Cytotoxic T cell (primary cell): ENCODE measurements around a stretch of chr5.

- PRO-cap, 2 experiments: no peak in any of the 2 experiments
Observed at GRCh38 chr5:94870681-94871102, 252.2 kb downstream of the SLF1 start.

GRCh38 chr5:95138344-95138868 is 146.5 kb downstream of the MCTP1 start:
- PRO-cap, 2 experiments: no peak in any of the 2 experiments

DNA sequence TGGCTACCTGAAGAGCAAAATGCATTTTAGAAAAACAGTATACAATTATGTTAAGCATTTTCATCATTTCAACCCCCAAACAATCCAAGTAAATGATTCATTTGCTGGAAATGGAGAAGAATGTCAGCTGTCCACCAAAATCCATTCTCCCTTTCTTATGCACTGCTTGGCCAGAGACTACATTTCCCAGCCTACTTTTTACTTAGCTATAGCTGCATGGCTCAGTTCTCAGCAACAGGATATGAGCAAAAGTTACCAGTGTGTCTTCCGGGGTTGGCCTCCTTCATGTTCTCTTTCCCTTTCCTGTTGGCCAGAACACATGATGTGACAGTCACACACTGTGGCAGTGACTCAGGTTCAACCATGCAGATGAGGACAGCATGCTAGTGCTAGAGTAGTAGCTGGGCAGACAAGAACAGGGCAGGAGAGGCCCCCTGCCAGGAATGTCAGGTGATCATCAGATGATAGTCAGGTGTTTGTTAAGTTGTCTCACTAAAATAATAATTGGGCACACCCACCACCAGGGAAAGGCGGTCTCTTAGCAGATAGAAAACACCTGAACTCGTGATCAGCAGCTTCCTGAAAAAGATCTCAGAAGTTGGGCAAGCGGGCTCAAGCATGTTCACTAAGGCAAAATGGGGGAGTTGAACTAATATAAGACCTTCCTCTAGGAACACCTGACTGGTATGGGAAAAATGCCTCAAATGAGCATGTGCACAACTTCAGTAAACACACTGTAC is 12.2 kb downstream of the GPR150 start:
- PRO-cap, 2 experiments: peak in 2 of 2 experiments; most common plus-strand start position 574 of the sequence (in 2)

DNA sequence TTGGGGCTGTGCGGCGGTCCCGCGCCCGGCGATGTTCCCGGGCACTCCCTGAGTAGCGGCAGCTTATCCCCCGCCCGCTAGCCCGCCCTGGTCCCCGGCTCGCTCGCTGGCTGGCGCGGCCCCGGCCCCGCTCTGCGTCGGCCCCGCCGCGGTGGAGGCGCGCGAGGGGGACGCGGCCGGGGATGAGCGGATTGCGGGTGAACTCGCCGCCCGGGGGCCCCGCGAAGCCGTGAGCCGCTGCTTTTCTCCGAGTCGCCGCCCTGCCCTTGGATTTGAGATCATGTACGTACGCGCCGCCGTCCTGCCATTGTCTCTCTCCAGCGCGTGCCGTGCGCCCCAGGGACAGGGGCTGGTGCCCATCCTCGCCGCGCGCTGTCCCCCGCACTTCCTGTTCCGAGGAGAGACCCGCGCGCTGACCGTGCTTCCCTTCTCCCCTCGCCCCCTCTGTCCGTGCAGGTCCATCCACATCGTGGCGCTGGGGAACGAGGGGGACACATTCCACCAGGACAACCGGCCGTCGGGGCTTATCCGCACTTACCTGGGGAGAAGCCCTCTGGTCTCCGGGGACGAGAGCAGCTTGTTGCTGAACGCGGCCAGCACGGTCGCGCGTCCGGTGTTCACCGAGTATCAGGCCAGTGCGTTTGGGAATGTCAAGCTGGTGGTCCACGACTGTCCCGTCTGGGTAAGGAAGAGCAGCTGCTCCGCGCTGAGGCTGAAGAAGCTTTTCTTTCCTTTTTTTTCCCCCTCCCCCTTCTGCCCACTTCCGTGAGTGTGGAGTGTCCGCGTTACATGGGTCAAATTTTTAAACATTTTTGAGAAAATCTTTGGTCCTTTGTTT is 486 bp downstream of the RHOBTB3 start:
- PRO-cap, 2 experiments: no peak in any of the 2 experiments

DNA sequence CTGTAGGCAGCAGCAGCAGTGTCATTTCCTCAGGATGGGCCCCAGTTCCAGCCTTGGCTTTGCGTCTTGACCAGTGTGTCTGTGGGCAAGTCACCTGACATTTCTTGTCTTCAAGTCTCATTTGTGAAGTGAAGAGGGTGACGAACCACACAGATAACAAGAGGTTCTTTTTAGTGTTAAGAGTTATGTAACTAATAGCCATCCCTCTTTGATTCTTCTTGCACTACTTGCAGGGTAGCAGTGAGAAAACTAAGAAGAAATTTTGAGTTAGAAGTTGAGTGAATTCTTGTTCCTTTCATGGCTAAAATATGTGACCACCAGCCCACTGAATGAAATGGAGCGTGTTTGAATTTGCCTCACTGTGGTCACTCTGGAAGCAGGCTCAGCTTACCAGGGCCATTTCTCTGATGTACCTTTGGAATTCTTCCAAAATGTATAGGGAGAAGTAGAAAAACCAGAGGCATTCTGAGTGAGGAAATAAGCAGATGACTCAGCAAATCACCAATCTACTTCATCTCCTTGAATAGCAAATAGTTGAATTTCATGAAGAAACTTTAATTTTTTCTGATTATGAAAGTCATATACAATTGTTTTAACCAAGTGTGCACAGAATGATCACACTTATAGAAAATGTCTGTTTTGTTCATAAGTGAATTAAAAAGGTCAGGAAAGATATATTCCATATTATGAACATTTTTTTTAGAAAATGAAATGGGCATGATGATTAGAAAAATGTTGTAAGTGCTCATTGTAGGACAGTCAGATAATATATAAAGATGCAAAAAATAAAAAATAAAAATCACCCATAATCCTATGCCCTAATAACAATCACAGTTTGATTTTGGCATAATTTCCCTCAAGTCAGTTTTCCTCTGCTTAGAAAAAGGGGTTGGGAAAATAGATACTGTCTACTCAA is 42.6 kb downstream of the RHOBTB3 start:
- PRO-cap, 2 experiments: no peak in any of the 2 experiments

DNA sequence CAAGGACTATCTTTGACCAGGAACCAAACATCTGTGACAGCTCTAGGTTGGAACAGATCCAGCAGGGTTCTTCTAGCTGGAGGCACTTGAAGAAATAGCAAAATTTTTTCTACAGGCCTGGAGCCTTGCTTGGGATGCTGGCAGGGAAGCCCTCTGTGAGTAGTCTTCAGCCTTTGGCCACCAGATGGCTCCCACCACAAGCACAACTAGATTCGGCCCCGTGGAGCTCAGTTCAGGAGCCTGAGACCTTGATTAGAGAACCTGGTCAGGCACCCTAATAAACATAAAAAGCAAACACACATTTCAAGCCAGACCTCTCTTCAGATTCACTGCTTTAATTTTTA is 41.5 kb downstream of the GLRX start:
- PRO-cap, 2 experiments: no peak in any of the 2 experiments

- PRO-cap, 2 experiments: no peak in any of the 2 experiments
Observed at GRCh38 chr5:95823099-95823432, 540 bp upstream of the GLRX start.

GRCh38 chr5:95856615-95857076 is 34.1 kb upstream of the GLRX start:
- PRO-cap, 2 experiments: no peak in any of the 2 experiments

DNA sequence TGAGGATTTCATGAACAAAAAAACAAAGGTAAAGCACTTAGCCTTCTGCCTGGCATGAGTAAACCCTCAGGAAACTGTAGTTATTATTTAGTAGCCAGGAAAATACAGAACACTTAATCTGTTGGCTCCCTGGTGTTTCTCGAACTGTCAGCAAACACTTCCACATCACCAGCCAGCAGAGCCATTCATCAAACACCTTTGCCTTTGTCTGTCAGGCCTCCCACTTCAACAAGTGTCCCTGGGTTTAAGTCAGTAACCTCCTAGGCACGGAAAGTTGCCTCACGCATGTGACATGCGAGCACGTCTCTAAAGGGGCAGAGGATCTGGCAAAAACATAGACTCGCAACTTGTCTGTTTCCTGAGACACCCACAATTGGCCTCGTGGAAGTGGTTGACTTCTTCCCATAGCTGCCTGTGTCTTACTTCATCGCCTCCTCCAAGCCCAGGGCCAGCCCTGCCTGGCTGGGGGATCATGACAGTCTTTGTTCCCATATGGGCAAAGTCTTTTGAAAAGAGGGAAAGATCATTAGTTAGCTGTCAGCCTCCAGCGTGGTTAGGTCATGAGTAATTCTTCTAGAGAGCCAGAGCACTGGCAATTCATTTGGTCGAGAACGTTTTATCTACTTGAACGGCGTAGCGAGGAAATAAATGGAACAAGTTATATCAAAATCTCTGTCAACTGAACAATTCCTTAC is 35.5 kb upstream of the GLRX start:
- PRO-cap, 2 experiments: no peak in any of the 2 experiments

- PRO-cap, 2 experiments: no peak in any of the 2 experiments
Observed at GRCh38 chr5:95898053-95899077, 63.3 kb downstream of the ELL2 start.

DNA sequence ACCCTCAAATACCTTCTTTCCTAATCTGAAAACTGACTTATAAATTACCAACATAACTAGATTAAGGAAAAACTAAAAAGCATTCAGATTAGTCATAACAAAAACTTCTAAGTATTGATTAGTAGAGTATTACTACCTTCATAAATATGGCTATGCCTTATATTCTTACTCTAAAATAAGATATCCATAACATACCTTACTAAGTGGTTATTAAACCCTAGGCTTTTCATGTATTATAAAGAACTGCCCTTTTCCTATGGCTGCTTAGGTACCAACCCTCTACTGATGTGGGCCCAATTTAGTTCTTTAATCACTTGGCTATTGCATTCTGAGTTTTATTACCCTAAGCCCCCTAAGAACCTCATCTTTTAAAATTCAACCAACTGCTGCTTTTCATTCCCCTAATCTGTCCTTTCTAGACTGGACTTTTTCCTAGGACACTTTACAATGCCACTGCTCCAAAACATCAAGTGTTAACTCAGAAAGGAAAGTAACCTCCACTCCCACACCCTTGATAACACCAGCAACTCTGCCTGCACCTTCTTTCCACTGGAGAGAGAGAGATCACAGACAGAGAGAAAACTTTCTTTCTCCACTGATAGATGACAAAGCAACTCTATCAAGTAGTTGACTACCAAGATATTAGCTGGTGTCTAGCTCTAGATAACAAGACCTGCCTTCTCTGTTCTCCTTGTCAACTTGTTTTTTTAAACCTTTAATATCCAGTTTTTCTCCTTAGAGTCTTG is 27.4 kb downstream of the ELL2 start:
- PRO-cap, 2 experiments: no peak in any of the 2 experiments

DNA sequence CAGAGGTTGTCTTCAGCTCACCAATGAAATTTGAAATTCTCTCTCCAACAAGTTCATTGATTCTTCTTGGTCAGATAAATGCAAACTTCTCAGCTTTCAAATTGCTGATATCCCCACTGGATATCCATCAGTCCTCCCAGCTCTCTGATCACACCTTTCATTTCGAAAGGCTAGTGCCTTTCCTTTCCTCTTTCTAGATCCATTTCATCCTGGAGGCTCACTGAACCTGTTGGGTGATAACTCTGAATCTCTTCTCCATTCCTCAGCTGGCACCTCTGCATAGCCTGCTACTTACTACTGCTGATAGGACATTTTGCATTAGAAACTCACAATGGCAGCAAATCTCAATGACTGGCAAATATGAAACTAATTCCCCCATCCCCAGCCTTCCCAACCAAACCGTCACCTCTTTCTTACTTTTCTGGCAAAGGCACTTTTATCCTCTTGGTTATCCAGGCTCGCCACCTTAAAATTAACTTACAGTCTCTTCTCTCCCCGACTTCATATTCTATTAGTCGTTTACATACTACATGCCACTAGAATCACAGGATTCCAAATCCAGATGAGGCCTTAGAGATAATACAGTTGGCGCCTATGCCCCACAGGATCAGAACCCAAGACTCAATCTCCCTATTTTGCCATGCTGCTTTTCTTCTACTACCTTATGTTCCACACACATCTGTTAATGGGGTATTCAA is 16.7 kb downstream of the ELL2 start:
- PRO-cap, 2 experiments: no peak in any of the 2 experiments

DNA sequence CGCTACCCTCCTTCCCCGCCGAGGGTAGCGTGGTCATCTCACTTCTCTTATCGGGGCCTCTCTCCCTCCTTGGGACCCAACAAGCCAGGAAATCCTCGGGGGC is 606 bp downstream of the ELL2 start:
- PRO-cap, 2 experiments: peak in 1 of 2 experiments; most common minus-strand start position 40 of the sequence (in 1)

- PRO-cap, 2 experiments: no peak in any of the 2 experiments
Observed at GRCh38 chr5:96145839-96146477, 184.3 kb upstream of the ELL2 start.

GRCh38 chr5:96256741-96257317 is 176.2 kb downstream of the PCSK1 start:
- PRO-cap, 2 experiments: no peak in any of the 2 experiments

GRCh38 chr5:96384376-96384912 is 48.6 kb downstream of the PCSK1 start:
- PRO-cap, 2 experiments: no peak in any of the 2 experiments

DNA sequence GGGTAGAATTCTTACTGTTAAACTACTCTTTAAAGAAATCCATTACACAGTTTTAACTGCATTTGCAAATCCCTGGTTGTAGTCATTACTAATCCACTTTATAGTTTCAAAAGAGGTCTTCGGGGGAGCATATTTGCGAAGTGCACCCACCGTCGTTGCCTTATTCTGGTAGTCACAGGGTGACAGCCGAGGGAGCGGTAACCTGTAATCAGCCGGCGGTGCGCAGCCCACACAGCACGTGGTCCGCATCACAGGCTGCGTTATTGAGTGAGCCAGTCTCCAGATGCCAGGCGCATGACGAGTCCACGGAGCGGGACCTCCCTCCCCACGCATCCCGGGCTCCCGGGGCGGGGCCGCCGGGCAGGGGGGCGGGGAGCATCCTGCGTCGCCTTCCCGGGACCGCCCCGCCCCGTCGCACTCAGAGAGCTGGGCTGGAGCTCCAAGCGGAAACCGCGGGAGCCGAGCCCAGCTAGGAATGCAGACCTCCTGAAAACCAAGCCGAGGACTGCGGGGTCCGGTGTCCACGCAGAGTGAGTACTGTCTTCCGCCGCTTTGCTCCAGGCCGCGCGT is 40.3 kb downstream of the CAST start:
- PRO-cap, 2 experiments: peak in 2 of 2 experiments; most common plus-strand start position 275 of the sequence (in 2); most common minus-strand start position 176 of the sequence (in 2)

- PRO-cap, 2 experiments: no peak in any of the 2 experiments
Observed at GRCh38 chr5:96709071-96709800, 47.1 kb downstream of the CAST start.

DNA sequence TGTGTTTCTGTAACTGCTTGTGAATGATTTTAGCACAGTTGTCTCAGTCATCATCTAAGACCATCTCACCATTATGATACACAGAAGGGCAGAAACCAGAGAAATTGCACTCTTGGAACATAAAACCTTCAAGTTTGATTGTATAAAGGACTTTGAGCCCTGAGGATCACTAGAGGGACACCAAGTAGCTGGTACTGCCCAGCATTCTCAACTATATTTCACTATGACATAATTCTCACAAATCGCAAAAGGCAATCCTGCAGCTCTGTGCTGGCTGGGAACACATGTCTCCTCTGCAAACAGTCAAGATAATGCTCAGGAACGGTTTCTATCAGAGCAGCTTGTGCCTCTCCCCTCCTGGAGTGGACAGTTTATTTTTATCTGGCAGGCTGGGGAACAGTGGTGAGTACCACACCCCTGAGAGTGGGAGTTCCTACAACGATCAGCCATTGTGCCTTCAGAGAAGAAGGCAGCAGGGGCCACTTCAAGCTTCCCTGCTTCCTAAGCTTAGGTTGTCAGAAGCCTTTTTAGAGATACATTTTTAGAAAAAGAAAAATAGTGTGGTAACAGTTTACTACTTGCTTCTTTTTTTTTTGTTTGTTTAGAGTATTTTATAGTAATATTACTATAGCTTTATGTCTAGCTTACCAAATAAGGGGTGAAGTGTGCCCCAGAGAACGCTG is 65.8 kb downstream of the ERAP1 start:
- PRO-cap, 2 experiments: no peak in any of the 2 experiments

- PRO-cap, 2 experiments: peak in 1 of 2 experiments; most common plus-strand start chr5:96961304 (in 1)
Observed at GRCh38 chr5:96960879-96961517, 25.1 kb downstream of the LNPEP start.